Melanocyte of skin (primary cell): ENCODE measurements around a stretch of chr1.

GRCh38 chr1:13702262-13702659 lies 2.3 kb downstream of the PRDM2 start:
- CAGE, long polyA plus RNA, 2 experiments = no peak in any of the 2 experiments

- CAGE, long polyA plus RNA, 2 experiments = no peak in any of the 2 experiments
Observed at GRCh38 chr1:13732888-13733703, 33.1 kb downstream of the PRDM2 start.

GRCh38 chr1:13782110-13783009 lies 82.4 kb downstream of the PRDM2 start:
- CAGE, long polyA plus RNA, 2 experiments = no peak in any of the 2 experiments

GRCh38 chr1:13829407-13829910 lies 129.5 kb downstream of the PRDM2 start:
- CAGE, long polyA plus RNA, 2 experiments = no peak in any of the 2 experiments

DNA sequence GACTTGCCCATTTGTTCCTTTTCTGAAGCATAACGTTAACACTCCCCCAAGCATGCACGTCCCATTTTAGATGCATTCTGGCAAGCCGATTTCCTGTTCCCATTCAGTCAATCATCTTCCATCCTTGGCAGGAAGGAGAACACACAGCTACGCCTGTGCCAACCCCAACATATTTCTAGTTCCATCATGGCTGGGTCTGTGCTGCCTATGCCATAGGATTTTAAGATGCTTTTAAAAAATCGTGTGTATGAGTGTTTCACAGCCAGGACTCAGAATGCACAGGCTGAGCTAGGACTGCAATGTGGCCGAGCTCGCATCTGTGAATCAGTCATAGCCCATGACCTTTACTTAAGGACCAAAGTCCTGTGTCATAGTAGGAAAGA lies 408.7 kb downstream of the PRDM2 start:
- CAGE, long polyA plus RNA, 2 experiments = no peak in any of the 2 experiments

DNA sequence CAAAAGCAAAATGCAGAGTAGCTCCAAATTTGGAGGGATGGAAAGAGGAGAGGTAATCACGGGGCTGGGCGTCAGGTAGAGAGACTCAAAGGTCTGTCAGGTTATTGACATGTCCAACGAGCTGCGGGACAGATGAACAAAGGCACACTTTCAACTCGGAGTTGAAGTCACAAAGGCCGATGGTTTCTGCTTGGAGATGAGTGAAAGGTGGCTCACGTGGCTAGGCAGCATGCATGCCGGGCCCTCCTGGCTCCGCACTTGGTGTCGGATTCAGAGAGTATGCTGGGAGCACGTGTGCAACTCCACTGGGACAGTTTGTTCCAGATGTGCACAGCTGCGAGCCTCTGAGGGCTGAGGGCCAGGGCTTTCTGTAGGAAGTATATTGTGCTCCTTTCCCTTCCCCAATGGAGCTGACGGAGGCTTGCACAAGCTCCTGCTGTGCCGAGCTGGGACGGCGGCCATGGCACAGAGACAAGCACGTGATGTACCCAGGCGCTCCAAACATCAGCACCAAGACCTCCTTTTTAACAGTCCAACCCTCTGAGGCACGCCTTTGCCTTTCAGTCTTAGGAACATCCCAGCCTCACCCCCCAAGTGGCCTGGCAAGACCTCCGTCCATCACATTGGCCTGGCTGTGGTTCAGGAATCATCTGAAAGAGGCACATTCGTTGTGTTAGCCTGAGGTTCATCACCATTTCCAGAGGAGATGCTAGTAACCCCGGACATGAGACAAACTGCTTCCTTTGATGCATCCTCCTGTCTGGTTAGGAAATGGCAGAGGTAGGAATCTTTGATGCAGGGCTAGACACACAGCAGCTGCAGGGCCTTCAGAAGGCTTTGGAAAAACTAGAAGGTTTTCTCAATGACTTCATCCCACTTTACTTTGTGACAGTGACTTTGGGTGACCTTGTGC lies 339.3 kb upstream of the KAZN start:
- CAGE, long polyA plus RNA, 2 experiments = no peak in any of the 2 experiments

GRCh38 chr1:14309552-14310345 lies 288.7 kb upstream of the KAZN start:
- CAGE, long polyA plus RNA, 2 experiments = no peak in any of the 2 experiments

DNA sequence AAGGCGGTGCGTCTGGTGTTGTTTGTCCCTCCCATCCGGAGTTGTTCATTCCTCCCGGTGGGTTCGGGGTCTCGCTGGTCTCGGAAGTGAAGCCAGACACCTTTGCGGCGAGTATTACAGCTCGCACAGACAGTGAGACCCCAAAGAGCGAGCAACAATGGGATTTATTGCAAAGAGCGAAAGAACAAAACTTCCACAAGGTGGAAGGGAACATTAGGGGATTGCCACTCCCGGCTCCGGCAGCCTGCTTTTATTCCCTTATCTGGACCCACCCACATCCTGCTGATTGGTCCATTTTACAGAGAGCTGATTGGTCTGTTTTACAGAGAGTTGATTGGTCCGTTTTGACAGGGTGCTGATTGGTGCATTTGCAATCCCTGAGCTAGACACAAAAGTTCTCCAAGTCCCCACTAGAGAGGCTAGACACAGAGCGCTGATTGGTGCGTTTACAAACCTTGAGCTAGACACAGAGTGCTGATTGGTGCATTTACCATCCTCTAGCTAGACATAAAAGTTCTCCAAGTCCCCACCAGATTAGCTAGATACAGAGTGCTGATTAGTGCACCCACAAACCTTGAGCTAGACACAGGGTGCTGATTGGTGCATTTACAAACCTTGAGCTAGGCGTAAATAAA lies 178.6 kb upstream of the KAZN start:
- CAGE, long polyA plus RNA, 2 experiments = no peak in any of the 2 experiments

GRCh38 chr1:14598024-14598567 lies 389 bp upstream of the KAZN start:
- CAGE, long polyA plus RNA, 2 experiments = no peak in any of the 2 experiments

DNA sequence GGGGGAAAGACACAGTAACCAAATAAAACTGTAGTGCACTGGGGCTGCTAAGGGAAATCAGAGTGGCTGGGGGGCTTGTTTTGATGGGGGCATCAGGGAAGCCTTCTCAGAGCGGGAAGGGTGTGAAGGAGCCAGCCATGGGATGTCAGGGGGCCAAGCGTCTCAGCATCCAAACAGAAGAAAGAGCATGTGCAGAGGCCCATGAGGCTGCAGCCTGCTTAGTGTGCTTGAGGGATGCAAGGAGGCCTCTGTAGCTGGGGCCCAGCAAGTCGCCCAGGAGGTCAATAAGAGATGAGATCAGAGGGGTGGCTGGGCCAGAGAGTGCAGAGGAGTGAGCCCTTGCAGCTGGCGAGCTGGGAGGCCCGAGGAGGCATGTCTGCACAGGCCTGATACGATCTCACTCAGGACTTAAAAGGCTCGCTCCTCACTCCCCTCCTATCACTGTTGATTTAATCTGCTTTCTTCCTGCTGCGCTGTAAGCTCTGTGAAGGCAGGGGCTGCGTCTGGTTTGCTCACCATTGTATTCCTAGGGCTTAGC lies 28.7 kb downstream of the KAZN start:
- CAGE, long polyA plus RNA, 2 experiments = no peak in any of the 2 experiments

DNA sequence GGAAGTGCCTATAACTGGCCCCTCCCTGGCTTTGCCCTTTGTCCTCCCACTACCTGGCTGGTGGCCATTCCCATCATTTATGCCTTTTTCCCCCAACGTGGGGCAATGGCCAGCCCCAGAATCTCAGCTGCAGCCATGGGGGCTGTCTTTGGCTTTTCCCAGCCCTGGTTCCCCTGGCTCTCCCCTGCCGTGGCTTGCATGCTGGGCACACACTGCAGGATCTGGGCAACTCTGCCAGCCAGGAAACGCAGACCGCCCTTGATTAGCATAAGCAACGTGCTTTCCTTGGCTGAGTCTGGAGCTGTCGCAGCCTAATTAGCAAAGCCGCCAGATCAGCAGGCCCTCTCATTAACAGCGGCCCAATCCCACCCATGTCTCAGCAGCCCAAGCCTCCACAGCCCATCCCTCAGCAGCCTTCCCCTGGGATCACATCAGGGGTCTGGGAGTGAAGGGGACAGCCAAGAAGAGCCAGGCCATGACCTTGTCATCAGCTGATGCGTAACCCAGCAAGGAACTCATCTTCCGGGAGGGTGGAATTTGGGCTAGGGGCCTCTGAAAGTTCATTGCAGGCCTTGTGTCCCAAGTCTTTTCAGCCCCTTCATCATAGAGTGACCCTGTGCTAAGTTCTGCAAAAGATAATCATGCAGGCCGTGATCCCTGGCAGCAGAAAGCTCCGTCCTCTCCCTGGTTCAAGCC lies 258.3 kb upstream of the TMEM51 start:
- CAGE, long polyA plus RNA, 2 experiments = no peak in any of the 2 experiments

DNA sequence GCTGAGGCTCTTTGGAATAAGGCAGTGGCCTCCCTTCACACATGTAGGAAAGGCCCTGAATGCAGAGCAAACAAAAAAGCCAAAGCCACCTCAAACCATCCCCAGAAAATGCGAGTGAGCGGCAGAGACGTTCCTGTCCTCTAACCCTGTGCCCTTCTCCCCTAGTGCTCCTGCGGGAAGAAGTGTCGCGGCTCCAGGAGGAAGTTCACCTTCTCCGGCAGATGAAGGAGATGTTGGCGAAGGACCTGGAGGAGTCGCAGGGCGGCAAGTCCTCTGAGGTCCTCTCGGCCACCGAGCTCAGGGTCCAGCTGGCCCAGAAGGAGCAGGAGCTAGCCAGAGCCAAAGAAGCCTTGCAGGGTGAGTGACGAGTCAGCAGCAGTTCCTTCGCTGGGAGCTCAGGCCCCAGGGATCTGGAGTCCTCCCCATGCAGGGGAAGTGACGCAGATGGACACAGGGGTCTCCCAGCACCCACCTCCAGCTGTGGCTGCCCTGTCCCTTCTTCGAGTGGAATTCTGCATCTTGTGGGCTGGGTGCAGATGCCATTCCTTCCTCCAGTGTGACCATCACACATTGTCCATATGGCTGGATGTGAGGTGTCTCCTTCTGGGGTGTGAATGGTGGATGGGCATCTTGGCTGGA lies 192.9 kb upstream of the TMEM51 start:
- CAGE, long polyA plus RNA, 2 experiments = no peak in any of the 2 experiments

DNA sequence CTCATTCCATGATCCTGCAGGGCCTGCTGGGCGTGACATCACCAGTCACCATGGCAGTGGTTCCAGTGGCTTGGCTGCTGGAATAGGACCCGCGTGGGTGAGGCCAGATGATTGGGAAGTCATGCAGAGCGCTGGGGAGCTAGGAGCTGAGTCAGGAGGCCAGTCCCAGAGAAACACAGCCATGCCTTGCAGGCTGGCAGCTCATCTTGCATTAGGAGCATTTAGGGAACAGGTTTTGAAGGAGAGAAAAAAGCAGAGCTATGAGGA lies 125.4 kb upstream of the TMEM51 start:
- CAGE, long polyA plus RNA, 2 experiments = no peak in any of the 2 experiments

DNA sequence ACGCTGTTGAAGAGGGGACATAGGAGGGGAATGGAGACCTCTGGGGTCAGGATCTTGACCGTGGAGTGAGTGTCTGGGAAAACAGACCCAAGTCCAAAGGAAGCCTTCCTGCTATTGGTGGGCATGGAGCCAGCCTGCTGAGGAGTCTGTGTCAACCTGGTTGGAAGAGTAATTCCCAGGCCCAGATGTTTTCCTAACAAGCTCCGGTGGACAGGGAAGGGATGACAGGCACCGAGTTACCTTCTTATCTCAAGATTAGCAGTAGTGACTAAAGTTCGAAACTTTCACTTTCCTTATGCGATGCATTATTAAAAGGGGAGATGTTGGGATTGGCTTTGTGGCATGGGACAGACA lies 25.9 kb upstream of the FHAD1 start:
- CAGE, long polyA plus RNA, 2 experiments = no peak in any of the 2 experiments

DNA sequence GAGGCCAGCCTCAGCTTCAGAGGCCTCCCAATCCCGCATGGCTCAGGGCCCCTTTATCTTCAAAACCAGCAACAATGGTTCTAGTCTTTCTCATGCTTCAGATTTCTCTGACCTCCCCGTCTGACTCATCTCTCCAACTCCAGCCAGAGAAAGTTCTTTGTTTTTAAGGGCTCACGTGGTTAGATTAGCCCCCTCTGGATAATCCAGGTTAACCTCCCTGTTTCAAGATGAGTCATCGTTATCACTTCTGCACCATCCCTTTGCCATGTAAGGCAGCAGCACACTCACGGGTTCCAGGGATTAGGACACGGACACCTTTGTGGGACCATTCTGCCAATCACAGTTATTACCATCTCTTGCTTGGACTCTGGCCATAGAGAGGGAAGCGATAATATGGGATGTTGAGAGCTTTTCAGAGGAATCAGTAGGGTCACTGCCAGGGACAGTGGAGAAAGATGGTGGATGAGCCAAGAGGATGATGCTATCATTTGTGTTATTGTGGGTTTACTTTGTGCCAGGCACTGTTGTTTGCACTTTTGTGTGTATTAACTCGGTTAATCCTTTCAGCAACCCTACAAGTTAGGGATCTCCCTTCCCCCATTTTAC lies 13.7 kb downstream of the FHAD1 start:
- CAGE, long polyA plus RNA, 2 experiments = no peak in any of the 2 experiments

DNA sequence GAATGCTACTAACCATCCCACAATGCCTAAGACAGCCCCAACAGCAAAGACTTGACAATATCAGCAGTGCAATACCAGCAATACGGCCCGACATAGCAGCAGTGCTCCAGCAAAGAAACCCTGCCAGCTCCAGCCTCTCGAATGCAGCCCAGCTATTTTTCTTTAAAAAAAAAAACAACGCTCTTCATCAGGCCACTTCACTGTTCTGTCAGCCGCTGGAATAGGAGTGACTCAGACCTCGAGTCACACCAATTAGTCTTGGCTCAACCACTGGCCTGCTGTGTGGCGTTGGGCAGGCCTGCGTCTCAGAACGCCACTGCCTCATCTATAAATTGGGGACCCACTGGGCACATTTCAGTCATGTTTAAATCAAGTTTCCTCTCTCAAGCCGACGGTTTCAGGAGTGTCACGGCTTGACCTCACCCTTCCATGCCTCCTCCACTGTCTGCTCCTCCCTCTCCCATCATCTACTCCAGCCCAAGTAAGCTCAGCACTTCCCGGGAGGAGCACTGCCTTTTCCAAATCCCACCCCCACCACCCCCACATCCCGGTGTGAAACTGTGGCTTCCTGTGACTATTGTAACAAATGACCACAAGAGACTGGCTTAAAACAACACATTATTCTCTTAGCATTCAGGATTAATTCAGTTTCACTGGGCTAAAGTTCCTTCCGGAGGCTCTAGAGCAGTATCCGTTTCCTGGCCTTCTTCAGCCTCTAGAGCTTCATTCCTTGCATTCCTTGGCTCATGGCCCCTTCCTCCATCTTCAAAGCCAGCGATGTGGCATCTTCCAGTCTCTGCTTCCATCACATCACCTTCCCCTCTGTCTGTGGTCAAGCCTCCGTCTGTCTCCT lies 71.9 kb upstream of the EFHD2 start:
- CAGE, long polyA plus RNA, 2 experiments = no peak in any of the 2 experiments

- CAGE, long polyA plus RNA, 2 experiments = no peak in any of the 2 experiments
Observed at GRCh38 chr1:15341592-15341985, 68.1 kb upstream of the EFHD2 start.

GRCh38 chr1:15425516-15426289 lies 12.5 kb upstream of the CTRC start:
- CAGE, long polyA plus RNA, 2 experiments = no peak in any of the 2 experiments

GRCh38 chr1:15524999-15525616 lies 1.1 kb upstream of the CASP9 start:
- CAGE, long polyA plus RNA, 2 experiments = no peak in any of the 2 experiments

DNA sequence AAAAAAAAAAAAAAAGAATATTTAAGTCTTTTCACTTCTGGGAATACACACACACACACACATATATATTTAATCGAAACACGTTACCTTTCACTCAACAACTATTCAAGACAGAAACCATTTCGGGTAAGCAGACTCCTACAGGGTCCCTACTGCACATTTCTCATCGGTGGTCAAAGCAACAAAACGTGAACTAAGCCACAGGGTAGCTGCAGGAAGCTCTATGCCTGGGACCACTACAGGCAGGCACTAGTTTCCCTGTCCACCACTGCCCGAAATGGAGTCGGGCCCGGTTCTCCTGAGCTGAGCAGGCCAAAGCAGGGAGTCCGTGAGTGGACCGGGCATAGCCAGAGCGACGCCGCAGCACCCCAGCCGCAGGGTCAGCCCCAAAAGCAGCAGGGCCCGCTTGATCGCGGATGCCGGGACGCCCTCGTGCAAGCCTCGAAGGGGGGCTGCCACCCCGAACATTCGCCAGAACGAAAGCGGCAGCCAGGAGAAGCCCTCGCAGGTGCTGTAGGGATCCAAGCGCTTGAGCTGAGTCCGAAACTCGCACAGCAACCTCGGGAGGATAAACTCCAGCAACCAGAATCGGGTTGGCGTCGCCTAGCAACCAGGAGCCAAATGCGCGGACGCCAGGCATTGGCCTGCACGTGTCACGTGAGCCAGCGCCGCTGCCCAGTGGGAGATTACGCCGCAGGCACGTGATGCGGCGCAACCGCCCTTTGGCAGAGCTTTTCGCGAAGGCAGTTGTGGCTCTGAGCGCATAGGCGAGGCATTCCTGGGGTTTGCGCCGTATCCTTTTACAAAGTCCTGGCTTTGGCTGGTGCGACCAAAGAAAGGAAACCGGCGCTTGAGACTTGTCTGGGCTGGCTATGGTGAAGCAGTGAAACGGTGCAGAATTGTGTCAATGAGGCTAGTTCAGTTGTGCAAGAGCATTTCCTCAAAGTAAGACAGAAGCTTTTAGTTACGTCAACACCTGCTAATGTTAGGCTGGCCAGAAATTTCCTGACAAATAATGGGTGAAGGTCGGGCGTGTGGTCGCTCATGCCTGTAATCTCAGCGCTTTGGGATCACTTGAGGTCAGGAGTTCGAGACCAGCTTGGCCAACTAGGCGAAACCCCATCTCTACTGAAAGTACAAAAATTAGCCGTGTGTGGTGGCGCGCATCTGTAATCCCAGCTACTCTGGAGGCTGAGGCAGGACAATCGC lies 13.9 kb upstream of the DDI2 start:
- CAGE, long polyA plus RNA, 2 experiments = no peak in any of the 2 experiments